Retinal pigment epithelial cell (primary cell): ENCODE measurements around the gene ABCD2.

- RRBS: no CpG with 5 or more reads among the region's 1 CpG
These were observed 847.7 kb upstream of the ALG10B start for GRCh38 chr12:37468916-37469134.

DNA sequence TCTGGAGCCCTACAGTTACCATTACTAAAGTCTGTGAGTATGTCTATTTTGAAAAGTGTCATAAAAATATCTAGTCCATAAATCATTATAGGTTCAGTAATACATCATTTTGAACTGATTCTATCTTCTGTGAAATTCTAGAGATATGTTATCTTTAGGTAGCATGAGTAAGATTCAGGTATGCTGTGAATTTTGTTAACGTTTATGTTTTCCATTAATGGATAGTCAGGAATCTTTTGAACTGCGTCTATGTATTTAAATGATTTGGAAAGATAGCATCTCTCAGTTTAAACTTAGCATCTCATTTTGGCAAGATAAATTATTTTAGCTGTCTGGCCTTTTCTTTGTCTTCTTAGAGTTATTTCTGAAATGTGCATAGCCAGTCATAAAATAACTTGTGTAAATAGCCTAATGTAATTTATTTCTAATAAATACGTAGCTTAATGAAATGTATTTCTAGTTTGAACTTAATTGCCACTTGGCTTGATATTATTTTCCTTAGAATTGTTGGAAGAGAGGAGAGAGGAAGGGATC, 8.4 kb downstream of the ALG10B start:
- RRBS: no CpG with 5 or more reads among the region's 3 CpGs

DNA sequence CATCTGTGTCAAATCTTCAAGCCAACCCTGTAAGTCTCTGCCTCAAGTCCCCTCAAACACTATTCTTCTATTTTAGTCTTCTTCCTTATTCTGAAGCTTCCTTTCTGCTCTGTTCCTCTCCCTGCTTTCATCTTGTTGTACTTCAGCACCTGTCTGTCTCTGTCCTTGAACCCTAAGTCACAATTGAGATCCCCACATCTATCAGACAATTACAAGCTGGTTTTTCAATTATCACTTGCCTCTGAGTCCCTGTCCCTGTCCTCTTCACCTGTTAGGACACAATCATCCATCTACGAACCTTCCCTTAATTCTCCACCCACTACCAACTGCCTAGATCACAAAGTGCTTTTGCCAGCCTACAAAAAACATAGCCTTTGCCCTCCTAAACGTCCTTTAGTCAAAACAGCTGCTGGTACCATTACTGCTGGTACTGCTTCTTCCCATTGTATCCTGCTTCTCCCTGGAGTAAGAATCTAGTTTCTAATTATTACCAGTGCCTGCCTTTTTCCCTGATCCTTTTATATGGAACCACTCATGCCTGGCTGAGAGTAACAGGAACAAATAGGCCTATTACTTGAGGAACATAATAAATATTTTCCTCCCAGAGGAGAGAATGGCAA, 82.1 kb downstream of the CPNE8 start:
- RRBS: no CpG with 5 or more reads among the region's 2 CpGs

DNA sequence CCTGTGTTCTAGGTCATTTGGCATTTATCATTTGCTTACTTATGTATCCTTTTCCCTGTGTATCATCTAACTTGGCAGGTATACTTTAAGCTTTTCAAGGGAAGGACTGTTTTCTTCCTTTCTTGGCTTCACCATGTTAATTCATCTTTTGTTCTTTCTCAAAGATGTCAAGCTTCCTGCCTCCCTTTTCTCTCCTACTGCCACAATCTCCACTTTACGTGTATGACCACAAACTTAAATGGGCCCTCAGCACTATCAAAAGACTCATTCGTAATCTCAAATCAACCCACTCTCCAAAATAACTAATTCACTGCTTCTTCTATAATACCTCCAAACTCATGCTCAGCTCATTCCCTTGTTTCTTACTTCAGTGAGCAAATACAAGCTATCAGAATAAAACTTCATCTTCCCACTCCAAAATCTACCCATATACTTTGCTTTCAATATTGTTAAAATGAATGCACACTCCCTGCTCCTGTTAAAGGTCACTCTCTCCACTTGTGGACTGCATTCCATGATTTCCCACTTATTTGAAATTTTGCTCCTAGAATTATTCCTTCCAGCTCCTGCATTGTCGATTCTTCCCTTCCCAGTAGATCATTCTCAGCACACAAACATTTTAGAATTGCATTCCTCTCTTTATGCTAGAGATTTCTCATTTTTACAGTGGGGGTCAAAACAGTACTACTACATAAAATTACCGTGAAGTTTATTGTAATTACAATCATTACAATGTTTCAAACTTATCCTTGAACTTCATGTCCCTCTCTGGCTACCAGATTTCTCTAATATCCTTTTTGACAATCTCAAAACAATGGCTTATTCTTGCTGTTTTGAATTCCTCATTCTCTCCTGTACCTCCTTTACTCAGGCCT, 36.1 kb downstream of the KIF21A start:
- RRBS: no CpG with 5 or more reads among the region's 4 CpGs

DNA sequence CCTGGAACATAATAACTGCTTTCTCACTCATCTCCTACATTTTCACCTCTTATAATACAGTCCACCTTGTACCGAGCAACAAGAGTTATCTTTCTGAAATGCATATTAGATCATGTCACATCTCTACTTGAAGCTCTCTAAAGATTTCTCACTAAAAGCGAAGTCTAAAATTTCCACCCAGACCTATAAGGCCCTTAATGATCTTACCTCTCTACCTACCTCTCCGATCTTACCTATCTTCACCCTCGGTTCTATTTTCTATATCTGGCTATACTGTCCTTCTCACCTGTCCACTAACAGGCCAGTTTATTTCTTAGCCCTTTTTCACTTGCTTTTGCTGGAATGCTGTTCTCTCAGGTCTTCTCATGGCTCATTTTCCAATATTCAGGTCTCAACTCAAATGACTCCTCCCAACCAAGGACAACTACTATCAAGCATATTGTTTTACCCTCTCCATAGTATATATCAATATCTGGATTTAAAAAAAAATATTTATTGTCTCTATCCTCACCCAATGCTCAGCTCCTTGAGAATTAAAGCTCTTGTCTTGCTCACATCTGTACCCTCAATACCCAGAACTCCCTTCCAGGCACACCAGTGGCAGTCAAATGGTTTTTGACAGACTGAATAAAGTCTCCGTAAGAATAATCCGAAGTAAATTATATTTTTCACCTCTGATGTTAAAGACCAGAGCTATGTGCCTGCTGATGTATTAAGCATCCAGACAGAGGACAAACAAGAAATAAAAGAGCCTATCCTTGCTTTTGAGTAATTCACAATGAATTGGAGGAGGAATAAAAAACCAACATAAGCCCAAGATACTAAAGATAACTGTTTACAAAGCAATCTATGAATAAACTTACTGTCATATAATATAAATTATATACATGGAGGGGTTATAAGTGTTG, 17.9 kb downstream of the KIF21A start:
- RRBS: no CpG with 5 or more reads among the region's 6 CpGs

DNA sequence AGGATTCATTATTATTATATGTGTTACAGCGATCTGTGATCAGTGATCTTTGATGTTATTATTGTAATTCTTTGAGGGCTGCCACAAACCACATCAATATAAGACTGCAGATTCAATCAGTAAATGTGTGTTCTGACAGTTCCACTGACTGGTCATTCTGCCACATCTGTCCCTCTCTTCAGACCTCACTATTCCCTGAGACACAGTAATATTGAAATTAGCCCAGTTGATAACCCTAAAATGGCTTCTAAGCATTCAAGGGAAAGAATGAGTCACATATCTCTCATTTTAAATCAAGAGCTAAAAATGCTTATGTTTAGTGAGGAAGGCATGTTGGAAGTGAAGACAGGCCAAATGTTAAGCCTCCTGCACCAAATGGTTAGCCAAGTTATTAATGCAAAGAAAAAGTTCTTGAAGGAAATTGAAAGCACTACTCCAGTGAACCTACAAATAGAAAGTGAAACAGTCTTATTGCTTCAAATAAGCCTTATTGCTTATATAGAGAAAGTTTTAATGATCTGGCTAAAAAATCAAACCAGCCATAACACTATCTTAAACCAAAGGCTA, 24.5 kb upstream of the KIF21A start:
- RRBS: no CpG with 5 or more reads among the region's 1 CpG

- RRBS: no CpG with 5 or more reads among the region's 1 CpG
These were observed 1.7 kb downstream of the ABCD2 start for GRCh38 chr12:39617843-39618363.

- RRBS: 0% methylated on average over 1 of the region's 26 CpGs
These were observed at the start of gene ABCD2 for GRCh38 chr12:39619634-39620645. TSS of gene ABCD2 (minus strand) at chr12:39619803.

- RRBS: no CpG with 5 or more reads among the region's 2 CpGs
These were observed 826 bp upstream of the LRRK2 start for GRCh38 chr12:40223974-40224368.

DNA sequence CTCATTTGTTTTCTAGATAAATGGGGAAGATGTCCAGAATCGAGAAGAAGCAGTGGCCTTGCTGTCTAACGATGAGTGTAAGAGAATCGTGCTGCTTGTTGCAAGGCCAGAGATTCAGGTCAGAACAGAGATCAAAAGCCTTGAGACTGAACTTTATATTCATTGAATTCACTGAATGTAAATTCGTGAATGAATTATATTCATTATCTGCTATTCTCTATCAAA, 375.3 kb downstream of the PDZRN4 start:
- RRBS: no CpG with 5 or more reads among the region's 4 CpGs

DNA sequence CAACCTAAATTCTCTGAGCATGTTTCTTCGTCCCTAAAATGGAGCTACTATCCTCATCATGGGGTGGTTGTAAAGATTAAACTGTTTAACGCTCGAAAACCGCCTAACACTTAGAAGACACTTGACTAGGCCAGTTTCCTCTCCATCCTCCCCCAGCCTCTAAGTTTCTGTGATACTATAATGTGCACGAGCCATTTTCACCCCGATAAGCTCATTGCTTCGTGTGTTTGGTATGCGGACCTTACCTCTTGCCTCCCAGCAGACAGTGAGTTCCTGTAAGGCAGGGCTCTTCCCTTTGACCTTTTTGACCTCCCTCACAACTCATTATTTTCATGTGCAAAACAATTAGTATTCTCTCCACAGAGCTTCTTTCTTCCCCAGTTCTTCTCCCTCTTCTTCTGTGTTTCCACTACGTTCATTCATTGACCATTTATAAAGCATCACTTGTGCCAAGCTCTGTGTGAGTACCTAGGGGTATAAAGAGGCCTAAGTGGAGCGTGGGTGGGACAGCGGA, 560 bp upstream of the GXYLT1 start:
- RRBS: no CpG with 5 or more reads among the region's 11 CpGs

GRCh38 chr12:44001330-44002020, 165.6 kb downstream of the TMEM117 start:
- RRBS: no CpG with 5 or more reads among the region's 3 CpGs

DNA sequence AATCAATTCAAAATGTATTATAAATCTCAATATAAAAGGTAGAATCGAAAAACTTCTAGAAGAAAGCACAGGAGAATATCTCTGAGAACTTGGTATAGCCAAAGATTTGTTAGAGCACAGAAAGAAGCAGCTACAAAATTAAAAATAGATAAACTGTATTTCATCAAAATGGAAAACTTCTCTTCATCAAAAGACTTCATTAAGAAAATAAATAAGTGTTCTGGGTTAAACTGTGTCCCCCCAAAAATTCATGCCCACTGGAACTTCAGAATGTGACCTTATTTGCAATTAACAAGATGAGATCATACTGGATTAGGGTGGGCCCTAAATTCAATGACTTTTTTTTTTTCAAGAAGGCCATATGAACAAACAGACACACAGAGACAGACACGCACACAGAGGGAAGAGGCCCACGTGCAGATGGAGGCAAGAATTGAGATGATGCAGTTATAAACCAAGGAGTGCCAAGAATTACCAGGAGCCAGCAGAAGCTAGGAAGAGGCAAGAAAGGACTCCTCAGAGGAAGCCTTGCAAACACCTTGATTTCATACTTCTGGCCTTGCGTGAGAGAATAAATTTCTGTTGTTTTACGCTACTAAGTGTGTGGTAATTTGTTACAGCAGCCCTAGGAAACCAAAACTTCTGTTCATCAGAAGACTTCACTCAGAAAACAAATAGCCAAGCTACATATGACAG, 33.5 kb downstream of the NELL2 start:
- RRBS: no CpG with 5 or more reads among the region's 5 CpGs

- RRBS: no CpG with 5 or more reads among the region's 9 CpGs
These were observed 28.7 kb downstream of the ANO6 start for GRCh38 chr12:45244511-45245125.

- RRBS: no CpG with 5 or more reads among the region's 9 CpGs
These were observed 14.9 kb downstream of the SCAF11 start for GRCh38 chr12:45975252-45976076.

DNA sequence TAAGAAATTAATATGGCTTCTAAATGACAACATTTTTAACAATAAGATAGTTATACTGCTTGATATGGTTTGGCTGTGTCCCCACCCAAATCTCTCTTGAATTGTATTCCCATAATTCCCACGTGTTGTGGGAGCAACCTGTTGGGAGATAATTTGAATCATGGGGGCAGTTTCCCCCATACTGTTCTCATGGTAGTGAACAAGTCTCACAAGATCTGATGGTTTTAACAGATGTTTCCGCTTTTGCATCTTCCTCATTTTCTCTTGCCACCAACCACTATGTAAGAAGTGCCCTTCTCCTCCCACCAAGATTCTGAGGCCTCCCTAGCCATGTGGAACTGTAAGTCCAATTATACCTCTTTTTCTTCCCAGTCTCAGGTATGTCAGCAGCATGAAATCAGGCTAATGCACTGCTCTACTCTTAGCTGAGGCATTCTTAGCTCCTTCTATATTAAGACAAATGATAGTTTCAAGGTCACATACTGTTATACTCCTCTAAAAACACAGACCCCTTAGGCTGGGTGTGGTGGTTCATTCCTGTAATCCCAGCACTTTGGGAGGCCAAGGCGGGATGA, 3.7 kb downstream of the SCAF11 start:
- RRBS: no CpG with 5 or more reads among the region's 3 CpGs

- RRBS: no CpG with 5 or more reads among the region's 1 CpG
These were observed 118.3 kb upstream of the SCAF11 start for GRCh38 chr12:46108700-46109003.

- RRBS: no CpG with 5 or more reads among the region's 1 CpG
These were observed 76.5 kb downstream of the SLC38A1 start for GRCh38 chr12:46192320-46192853.